ENCODE measurements around the genes CLK1 and MPP4.

DNA sequence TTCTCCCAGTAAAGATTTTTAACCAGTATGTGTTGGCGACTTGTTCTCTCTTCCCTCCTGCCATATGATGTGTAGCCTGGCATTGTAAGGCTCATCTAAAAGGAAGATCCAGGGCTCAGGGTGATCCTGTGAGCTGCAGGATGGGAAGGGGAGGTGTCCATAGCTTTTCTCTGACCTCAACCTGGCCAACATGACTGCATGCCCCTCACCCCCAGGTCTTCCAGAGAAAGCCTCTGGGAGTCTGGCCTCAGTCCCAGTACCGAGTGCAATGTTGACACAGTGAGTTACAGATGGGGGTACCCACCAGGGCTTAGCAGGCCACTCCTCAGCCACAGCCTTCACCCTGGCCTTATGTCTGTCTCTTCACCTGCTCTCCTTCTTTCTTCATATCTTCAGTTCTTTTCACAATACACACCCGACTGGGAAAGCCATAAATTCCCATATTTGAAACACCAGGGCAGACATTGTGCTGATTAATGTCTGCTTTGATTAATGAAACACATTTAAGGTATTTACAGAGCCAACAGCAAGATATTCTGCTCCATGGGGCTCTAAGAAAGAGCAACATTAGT is 33.4 kb downstream of the AOX1 start:
- PRO-cap = no peak
- RAMPAGE, long total RNA, 2 experiments = no peak in any of the 2 experiments

GRCh38 chr2:200765363-200766080 is 46.2 kb upstream of the BZW1 start:
- PRO-cap = no peak
- RAMPAGE, long total RNA, 2 experiments = no peak in any of the 2 experiments

DNA sequence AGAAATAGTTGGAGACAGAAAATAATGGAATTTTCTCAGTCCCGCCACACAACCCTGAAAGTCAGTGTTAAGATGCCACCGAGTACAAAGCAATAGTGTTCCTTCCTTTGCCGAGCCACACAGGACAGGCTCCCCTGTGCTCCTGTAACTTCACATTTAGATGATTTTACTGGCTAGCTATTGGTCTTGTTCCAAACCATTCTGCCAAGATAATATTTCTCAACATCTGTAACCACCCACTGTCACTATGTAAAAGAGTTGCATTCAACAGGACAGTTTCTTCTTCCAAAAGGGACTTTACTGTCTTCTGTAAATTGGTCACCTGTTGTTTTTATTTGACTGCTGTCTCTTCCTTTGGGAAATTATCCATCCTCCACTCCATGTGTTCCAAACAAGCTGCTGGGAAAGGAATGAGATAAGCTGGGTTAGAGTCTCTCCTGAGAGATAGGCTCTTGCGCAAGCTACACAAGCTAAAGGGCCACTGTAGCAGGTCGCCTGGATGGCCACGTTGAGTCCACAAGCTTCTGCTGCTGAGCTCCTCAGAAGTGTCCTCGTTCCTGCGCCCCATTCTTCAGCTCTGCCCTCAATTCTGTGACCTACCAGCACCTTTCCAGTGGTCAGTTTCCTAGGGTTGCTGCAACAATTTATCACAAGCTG is 14.4 kb upstream of the BZW1 start:
- PRO-cap = no peak
- RAMPAGE, long total RNA, 2 experiments = no peak in any of the 2 experiments

- PRO-cap = no peak
- RAMPAGE, long total RNA, 2 experiments = no peak in any of the 2 experiments
Observed at GRCh38 chr2:200830578-200830943, 18.9 kb downstream of the BZW1 start.

DNA sequence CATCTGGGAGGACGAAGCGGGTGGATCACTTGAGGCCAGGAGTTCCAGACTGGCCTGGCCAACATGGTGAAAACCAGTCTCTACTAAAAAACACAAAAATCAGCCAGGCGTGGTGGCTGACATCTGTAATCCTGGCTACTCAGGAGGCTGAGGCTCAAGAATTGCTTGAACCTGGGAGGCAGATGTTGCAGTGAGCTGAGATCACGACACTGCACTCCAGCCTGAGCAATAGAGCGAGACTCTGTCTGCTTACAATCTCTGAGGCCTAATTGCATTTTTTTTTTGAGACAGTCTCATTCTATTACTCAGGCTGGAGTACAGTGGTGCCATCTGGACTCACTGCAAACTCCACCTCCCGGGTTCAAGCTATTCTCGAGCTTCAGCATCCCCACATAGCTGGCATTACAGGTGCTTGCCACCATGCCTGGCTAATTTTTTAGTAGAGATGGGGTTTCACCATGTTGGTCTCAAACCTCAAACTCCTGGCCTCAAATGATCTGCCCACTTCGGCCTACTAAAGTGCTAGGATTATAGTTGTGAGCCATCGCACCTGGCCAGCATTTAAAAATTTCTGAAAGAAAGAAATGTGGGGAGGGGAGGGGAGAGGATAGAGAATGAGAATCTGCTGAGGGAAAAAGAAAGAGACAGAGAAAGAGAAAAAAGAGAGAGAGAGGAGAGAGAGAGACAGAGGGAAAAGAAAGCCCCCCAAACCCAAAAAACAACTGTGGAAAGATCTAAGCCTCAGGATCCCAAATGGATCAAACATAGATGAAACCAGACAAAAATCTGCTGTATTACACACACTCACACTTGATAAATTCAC is 12.3 kb downstream of the CLK1 start:
- PRO-cap = no peak
- RAMPAGE, long total RNA, 2 experiments = no peak in any of the 2 experiments

- PRO-cap = bidirectional peak, plus-strand start at chr2:200864818, minus-strand start at chr2:200864658
- RAMPAGE, long total RNA, 2 experiments = start-site peak on the plus strand in 1 of 2 experiments, at chr2:200864776-200864788 at its widest, 5 reads per replicate; start-site peak on the minus strand in 2 of 2 experiments, at chr2:200864602-200864697 at its widest, 1,266 to 6,247 reads per replicate
Observed at GRCh38 chr2:200864533-200865546, at the start of gene CLK1. Gene CLK1, minus strand, starts transcription at chr2:200864658.

DNA sequence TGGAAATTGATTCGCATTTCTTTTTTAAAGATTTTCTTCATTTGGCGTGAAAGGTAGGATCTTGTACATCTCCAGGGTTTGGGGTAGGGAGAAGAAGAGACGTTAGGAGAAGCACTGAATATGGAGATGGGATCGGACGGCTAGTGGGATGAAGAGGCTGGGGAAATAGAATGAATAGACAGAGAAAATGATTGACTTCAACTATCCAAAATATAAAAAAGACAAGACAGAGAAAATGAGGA is 787 bp upstream of the ORC2 start:
- PRO-cap = no peak
- RAMPAGE, long total RNA, 2 experiments = no peak in any of the 2 experiments

- PRO-cap = no peak
- RAMPAGE, long total RNA, 2 experiments = no peak in any of the 2 experiments
Observed at GRCh38 chr2:201058796-201059625, 12.5 kb downstream of the HYCC2 start.

DNA sequence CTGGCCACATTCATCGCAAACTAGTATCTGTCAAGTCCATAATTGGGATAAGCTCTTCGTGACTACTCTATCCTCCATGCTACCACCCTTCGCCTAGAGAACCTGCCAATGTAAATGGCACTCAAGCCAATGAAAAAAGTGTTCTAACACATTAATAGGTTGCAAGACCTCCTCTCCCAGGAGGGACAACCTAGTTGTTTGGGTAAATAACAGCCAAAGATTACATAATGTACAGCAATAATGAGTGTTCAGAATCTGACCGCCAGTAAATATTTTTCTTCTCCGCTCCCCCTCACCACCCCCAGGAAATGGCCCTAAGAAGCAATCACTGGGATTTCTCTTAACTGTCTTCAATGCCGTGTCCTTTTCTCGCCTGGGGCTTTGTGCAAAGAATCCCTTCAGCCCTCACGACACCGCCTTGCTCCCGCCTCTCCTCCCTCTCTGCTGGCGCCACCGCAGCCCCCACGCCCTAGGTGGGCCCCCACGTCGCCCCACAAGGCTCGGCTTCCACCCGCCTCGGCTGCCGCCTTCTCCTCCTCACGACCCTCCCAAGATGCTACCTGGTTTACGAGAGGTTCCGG is 487 bp downstream of the HYCC2 start:
- PRO-cap = no peak
- RAMPAGE, long total RNA, 2 experiments = no peak in any of the 2 experiments

- PRO-cap = no peak
- RAMPAGE, long total RNA, 2 experiments = no peak in any of the 2 experiments
Observed at GRCh38 chr2:201120899-201121169, 4.9 kb downstream of the CFLAR start.

GRCh38 chr2:201148254-201148863 is 32.4 kb downstream of the CFLAR start:
- PRO-cap = no peak
- RAMPAGE, long total RNA, 2 experiments = no peak in any of the 2 experiments

GRCh38 chr2:201157453-201158878 is 25.0 kb upstream of the CASP10 start:
- PRO-cap = no peak
- RAMPAGE, long total RNA, 2 experiments = no peak in any of the 2 experiments

DNA sequence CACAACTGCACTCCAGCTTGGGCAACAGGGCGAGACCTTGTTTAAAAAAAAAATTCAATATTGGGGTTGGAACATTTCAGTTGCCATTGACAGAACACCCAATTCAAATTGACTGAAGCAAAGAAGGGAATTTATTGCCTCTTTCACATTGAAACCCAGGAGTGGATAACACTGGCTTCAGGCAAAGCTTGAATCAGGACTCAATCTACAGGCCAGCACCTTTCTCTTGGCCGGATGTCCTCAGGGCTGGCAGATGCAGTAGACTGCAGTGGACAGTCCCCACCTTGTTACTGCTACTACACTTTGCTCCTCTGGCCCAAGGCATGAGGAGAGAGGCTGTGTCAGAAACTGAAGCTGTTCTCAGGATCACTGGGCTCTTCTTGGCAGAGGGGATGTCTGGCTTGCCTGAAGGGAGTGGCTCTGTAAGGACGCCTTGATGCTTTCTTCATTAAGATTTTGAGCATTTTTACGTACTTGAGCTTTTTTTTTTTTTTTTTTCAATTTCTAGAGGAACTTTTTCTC is 36.3 kb downstream of the CASP10 start:
- PRO-cap = no peak
- RAMPAGE, long total RNA, 2 experiments = no peak in any of the 2 experiments

DNA sequence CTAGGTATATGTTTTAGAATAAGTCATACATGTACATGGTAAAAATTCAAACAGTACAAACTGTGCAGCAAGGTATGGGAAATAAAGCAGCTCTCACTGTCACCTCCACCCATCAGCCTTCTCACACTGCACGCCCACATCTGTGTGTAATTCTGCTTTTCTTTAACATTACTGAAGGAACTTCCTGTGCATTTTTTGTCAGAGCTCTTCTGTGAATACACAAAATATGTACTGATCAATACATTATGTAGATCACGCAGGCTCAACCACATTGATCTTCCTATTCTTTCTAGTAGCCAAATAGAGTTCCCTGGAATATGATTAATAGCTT is 3.5 kb downstream of the CASP8 start:
- PRO-cap = no peak
- RAMPAGE, long total RNA, 2 experiments = no peak in any of the 2 experiments

DNA sequence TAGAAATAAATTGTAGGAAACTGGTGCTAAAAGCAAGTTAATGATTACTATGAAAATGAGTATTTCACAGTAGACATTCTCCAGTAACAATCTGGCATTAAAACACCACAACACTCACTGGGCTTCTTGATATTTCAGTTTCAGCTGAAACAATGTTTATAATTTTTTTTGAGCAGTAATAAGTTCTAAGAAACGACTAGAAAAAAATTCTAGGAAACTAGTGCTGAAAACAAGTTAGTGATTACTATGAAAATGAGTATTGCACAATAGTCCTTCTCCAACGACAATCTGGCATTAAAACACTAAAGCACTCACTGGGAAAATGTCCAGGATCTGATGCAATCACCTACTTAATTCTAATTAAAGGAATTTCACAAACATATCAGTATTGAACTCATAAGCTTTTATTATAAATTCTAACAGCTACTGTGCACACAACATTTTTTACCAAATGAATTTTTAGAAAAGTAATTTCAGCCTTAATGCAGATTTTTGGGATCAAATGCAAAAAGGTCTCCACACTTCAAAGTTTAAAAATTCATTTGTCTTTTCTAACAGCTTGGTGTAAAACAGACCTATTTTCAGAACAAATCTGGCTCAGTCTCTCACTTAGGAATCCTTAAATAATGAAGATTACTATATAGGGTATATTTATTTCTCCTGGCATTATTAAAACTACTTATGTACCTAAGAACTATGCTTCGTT is 44.8 kb downstream of the TRAK2 start:
- PRO-cap = no peak
- RAMPAGE, long total RNA, 2 experiments = no peak in any of the 2 experiments

DNA sequence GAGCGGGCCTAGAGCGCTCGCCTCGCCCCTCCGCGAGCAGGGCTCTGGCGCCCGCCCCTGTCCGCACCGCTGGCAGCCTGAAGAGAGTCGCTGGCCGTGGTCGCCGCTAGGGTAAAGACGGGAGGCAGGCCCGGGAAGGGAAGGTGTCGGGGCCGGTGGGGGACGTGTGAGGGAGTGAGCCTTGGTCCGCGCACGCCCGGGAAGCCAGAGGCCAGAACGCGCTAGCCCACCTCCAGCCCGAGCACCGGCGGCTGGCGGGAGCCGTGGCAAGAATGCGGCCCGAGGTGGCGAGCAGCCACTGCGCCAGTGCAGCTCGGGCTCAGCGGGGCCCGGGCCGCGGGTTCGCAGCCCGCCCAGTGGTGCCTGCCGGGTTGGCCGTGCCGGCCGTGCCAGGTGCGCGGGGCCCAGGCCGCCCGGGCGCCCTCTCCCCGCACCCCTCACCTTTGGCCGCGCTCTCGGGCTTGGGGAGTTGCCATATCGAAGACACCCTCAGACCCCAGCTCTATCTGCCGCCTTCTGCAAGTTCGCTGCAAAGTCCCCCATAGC is 361 bp downstream of the STRADB start:
- PRO-cap = unidirectional peak, plus-strand start at position 114 of the sequence
- RAMPAGE, long total RNA, 2 experiments = no peak in any of the 2 experiments

GRCh38 chr2:201698503-201698996 is at the start of gene MPP4:
Gene MPP4, minus strand, starts transcription at chr2:201698644.
- PRO-cap = no peak
- RAMPAGE, long total RNA, 2 experiments = no peak in any of the 2 experiments

DNA sequence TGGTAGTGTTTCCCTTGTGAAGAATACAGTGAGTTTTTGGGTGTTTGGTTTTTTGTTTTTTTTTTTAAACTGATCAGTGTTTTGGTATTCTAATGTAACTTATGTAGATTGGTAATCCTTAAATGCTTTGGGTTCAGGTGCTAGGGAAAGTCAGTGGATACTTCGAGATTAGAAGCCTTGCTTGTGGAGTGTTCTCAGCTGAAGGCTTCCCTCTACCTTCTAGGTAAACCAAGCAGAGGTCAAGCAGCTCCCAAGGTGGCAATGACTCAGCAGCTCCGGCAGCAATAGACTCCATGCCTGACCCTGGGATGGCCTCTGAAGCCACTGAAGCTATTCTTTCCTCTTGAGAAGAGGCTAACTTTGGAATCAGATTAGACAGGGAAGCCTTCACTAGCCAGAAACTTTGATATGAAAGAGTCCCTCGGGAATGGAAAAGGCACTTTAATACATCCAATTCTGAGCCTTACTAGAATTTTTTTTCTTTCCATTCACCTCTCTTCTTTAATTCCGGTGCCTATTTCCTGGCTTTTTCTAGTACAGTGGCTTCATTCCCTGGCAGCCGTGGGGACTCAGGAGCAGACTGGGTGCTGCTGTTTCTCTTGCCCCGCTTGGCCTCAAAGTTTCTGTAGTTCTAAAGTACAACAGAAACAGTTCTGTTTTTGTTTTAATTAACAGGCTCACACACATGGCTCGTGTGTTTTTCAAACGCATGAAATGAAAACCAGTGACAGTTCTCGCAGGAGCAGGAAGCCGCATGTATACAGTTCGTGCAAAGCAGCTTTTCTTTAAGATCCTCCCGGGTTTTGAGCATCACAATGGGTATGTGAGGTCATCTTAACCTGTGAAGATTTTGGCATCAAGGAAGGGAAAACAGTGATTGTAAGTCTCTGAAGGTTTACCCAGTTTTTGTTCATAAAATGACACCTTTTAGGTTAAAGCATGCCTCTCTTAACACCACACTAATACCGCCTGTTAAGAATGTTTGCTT is 5.5 kb downstream of the FZD7 start:
- PRO-cap = no peak
- RAMPAGE, long total RNA, 2 experiments = no peak in any of the 2 experiments

- PRO-cap = no peak
- RAMPAGE, long total RNA, 2 experiments = no peak in any of the 2 experiments
Observed at GRCh38 chr2:202279079-202279457, 13.5 kb downstream of the NOP58 start.

GRCh38 chr2:202317380-202318009 is 51.9 kb downstream of the NOP58 start:
- PRO-cap = no peak
- RAMPAGE, long total RNA, 2 experiments = no peak in any of the 2 experiments

Data from breast epithelium (tissue), 2 donors.